ENCODE measurements around the gene CDCA4.

DNA sequence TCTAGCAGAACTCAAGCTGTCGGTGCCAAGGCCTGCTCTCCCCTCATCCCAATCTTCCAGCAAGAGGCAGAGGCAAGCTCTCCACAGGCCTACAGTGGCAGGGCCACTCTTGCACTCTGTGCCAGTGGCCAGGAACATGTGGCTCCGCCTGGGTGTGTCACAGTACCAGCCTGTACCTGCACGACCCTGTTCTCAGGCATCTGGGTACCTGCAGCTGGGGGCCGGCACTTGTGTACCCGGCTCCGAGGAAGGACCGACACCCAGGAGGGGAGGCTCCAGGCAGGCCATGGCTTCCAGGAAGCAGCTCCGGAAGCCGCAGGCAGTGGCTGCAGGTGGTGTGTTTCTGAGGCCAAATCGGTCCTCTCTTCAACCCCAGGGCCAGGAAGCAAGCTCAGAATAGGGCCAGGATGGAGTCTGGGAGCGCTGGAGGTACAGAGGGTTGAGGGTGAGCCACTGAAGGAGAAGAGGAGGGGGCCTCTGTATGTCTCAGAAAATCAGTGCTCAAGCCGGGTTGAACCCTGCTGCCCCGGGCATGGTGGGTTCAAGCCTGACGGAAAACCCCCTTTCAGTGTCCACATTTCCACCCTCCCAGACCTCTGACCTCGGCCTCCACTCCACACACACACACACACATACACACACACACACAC is 2.4 kb upstream of the INF2 start:
- PRO-cap, result no peak

DNA sequence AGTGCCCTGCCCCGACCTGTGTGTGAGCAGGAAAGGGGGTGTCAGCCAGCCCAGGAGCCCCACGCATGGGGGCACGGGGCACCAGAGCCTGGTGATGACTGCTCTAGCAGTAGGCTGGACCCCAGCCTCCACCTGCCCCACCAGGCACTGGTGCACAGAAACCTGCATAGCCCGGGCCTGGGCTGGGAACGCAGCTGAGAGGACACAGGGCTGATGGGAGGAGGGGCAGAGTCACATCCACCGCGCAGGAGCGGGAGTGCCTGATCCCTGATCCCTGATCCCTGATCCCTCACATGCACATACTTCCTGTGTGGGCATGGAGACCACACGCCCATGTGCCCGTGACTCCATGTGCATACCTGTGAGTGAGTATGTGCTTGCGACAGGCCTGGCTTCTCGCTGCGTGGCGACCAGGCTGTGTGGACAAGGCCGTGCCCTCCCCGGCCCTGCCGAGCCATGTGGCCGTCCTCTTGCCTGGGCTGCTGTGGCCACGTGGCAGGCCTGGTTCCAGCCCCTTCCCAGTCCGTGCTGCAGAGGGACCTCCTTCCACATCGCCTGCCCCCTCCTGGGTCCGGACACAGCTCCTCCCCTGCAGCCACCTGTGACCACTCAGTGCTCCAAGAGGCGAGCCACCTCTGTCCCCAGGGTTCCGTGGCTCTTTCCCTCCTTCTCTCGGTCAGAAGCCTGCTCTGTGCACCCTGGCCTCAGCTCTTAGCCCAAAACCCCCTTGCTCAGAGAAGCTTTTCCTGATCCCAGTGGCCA is 11.3 kb downstream of the ADSS1 start:
- PRO-cap, result no peak

GRCh38 chr14:104801207-104801368 is 187 bp downstream of the ZBTB42 start:
- PRO-cap, result no peak

GRCh38 chr14:104826039-104826984 is 25.4 kb downstream of the ZBTB42 start:
- PRO-cap, result unidirectional peak, plus-strand start at chr14:104826317; bidirectional peak, plus-strand start at chr14:104826774, minus-strand start at chr14:104826465

GRCh38 chr14:104864027-104864699 is 905 bp upstream of the CEP170B start:
- PRO-cap, result bidirectional peak, plus-strand start at chr14:104864539, minus-strand start at chr14:104864408

- PRO-cap, result no peak
Observed at GRCh38 chr14:104953394-104954600, 24.4 kb downstream of the AHNAK2 start.

DNA sequence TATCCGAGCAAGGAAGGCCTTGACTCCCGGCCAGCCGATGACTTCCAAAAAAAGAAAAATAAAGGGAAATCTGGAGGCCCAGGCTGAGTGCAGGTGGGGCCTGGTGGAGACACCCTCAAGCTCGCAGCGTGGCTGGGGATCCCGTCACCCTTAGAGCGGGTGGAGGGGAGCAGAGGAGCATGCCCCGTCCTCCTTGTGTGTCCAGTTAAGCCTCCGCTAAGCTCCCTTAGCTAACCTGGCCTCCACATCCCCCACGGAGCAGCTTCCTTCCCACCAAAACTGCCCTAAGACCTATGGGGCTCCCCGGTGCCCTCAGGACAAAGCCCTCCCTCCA is 4.2 kb downstream of the AHNAK2 start:
- PRO-cap, result no peak

DNA sequence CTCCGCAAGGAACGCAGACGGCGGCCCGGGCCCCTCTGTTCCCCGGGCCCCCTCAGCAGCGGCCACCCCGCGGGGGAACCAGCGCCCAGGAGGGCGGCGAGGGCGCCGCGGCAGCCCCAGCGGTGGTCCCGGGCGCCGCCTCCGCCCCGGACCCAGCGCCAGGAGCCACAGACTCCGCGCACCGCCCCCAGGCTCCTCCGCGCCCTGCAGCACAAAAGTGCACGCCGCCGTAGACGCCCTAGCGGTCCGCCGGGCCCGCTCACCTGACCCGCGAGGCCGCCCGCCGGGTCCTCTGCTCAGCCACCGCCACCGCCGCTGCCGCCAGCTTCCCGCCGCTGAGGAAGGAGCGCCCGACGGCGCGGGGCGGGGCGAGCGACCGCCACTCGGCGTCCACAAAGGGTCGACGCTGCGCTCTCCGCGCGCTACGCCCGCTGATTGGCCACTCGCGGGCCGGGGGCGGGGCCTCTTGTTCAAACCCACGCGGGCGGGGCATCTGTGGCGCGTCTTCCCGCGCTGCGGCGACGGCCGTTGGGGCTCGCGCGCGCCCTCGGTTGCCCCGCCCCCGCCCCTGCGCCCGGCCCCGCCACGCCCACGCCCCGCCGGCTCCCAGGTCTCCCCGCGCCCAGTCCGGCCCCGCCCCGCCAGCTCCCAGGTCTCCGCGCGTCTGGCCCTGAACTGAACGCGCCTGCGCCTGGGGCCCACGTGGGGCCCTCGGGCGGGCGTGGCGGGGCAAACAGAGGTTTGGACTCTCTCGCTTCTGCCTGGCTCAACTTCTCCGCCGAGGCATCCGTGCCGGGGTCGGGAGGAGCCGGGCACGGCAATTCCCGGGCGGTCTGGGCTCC is at the start of gene CDCA4:
Gene CDCA4 (minus strand): TSS at position 348 of the 842 bp plus-strand sequence.
- PRO-cap, result bidirectional peak, plus-strand start at position 714 of the sequence, minus-strand start at position 317 of the sequence

GRCh38 chr14:105051471-105052120 is 13.6 kb downstream of the GPR132 start:
- PRO-cap, result no peak

DNA sequence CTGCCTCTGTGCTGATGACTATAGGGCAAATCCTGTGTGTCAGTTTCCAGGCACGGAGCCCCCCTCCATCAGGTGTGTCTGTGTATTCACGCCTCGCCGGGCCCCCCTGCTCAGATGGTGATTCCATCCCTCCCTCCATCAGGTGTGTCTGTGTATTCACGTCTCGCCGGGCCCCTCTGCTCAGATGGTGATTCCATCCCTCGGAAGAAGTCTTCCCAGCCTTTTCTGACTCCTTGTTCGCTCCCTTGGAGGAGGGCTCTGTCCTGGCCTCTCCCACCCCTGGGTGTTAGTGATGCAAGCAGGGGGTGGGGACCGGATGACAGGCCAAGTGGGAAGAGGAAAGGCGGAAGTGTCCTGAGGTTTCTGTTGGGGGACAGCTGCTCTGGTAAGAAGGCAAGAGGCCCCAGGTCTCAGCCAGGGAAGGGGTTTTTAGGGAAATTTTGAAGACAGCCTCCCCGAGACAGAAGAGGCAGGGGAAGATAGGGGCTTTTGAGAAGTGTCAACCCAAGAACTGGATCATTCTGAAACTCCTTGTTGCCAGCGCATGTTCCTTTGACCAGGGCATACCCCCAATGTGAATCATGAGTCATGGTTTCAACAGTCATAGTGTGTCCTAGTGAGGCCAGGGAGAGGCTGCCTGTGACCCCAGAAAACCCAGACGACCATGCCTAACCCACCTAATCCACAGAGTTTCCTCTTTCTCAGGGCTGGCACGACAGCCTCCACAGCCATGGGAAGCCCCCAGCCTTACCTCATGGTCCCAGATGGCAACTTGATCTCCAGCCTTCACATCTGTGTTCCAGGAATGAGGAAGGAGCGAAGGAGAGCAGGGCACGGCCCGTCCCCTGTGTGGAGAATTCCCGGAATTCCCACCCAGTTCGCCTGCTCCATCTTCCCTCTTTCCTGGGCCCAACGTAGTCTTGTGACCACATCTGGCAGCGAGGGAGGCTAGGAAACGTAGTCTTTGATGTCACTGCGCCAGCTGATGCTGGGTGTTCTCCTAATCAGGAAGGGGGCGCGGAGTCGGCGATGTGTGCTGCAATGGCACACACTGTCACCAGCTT is 4.8 kb upstream of the GPR132 start:
- PRO-cap, result no peak

DNA sequence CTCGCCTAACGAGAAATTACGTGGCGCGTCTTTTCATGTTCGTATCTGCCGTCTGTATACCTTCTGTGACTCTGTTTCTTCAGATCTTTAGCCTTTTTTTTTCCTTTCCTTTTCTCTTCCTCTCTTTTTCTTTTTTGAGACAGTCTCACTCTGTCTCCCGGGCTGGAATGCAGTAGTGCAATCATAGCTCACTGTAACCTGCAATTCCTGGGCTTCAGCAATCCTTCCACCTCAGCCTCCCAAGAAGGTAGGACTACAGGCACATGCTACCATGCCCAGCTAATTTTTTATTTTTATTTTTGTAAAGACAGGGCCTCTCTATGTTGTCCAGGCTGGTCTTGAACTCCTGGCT is 15.2 kb upstream of the GPR132 start:
- PRO-cap, result no peak

DNA sequence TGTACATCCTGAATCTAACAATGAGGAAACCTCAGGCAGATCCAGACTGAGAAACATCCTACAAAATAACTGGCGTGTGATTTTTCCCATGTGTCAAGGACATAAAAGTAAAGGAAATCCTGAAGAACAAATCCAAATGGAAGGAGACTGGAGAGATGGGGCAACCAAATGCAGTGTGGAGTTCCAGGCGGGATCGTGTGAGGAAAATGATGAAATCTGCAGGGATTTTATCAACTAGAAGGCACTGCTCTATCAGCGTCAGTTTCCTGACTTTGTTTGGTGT is 43.1 kb upstream of the GPR132 start:
- PRO-cap, result no peak

GRCh38 chr14:105148060-105148439 is 20.5 kb downstream of the JAG2 start:
- PRO-cap, result unidirectional peak, minus-strand start at chr14:105148318

- PRO-cap, result no peak
Observed at GRCh38 chr14:105336085-105337087, 21.8 kb downstream of the PACS2 start.

GRCh38 chr14:105367973-105368601 is 30.3 kb upstream of the TEX22 start:
- PRO-cap, result no peak

- PRO-cap, result no peak
Observed at GRCh38 chr14:105399134-105399854, 956 bp downstream of the TEX22 start.

DNA sequence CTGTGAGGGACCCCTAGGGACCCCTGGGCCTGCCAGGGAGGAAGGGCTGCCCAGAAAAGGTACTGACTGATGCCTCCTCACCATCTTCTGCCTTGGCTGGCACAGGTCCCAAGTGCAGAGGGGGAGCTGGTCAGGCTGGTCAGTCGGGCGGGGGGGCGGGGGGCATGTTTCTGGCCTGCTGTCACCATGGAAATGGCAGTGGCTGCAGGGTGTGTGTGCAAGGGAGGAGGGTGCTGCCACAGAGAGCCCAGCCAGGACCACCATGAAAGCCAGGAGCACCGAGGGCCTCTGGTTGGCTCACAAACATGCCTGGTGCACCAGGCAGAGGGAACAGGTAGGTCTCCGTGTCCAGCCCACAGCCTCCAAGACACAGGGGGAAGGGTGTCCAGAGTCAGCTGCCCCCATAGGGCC is 1.4 kb upstream of the CRIP2 start:
- PRO-cap, result no peak

GRCh38 chr14:105478157-105479363 is 3.9 kb downstream of the CRIP2 start:
- PRO-cap, result no peak

- PRO-cap, result bidirectional peak, plus-strand start at chr14:105488597, minus-strand start at chr14:105488374
Observed at GRCh38 chr14:105488254-105488814, 1.6 kb downstream of the CRIP1 start.

GRCh38 chr14:105489176-105490351 is 1.5 kb upstream of the TEDC1 start:
- PRO-cap, result bidirectional peak, plus-strand start at chr14:105489842, minus-strand start at chr14:105489909; bidirectional peak, plus-strand start at chr14:105490092, minus-strand start at chr14:105490074